Cytotoxic T cell (primary cell): ENCODE measurements around a stretch of chr10.

DNA sequence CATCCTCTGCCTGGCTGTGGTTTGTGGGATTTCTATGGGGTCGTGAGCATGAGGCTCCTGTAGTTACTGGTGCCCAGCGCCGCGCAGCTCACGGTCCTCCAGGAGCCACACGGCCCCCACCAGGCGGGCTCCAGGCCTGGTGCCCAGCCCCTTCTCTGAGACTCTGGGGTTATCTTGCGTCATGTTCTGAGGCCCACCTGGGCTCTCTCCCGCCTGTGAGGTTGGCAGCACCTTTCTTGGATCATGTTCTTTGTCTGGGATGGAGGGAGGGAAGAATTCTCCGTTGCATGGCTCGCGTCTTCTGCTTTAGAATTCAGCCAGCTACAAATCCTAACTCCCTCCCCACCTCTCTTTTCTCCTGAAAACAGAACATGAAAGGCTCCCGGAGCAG, 29.8 kb downstream of the PFKFB3 start:
- PRO-cap, 2 experiments, result no peak in any of the 2 experiments

GRCh38 chr10:6347374-6347974, 144.7 kb downstream of the PFKFB3 start:
- PRO-cap, 2 experiments, result peak in 2 of 2 experiments; most common plus-strand start chr10:6347891 (in 2); most common minus-strand start chr10:6347709 (in 1)

DNA sequence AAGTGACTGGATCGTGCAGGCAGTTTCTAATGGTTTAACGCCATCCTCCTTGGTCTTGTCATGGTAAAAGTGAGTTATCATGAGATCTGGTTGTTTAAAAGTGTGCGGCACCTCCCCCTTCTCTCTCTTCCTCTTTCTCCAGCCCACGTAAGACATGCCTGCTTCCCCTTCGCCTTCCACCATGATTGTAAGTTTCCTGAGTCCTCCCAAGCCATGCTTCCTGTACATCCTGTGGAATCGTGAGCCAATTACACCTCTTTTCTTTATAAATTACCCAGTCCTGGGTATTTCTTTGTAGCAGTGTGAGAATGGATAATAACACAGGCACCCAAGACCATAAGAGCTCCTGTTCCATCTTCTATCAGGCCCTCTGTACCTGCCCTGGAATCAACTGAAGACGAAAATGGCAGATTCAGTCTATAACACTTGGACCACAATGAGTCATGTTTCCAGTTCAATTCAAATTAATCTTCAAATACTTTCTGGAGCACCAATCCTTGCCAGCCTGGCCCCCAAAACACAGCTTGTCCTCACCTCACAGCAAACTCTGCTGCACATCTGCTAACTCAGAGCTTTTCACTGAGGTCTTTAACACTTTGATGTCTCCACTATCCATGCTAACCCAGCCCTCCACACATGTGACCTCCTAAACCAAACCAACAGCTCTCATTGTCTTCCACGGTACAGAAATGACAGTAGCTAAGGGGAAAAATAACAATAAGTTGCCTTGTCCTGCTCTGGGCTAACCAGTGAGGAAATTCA, 73.2 kb downstream of the SFMBT2 start:
- PRO-cap, 2 experiments, result no peak in any of the 2 experiments

- PRO-cap, 2 experiments, result no peak in any of the 2 experiments
These were observed 9.2 kb downstream of the SFMBT2 start for GRCh38 chr10:7401671-7402095.

GRCh38 chr10:7708153-7708934, 5.2 kb downstream of the ITIH2 start:
- PRO-cap, 2 experiments, result no peak in any of the 2 experiments

GRCh38 chr10:7789349-7789789, 1.4 kb downstream of the ATP5F1C start:
- PRO-cap, 2 experiments, result no peak in any of the 2 experiments

DNA sequence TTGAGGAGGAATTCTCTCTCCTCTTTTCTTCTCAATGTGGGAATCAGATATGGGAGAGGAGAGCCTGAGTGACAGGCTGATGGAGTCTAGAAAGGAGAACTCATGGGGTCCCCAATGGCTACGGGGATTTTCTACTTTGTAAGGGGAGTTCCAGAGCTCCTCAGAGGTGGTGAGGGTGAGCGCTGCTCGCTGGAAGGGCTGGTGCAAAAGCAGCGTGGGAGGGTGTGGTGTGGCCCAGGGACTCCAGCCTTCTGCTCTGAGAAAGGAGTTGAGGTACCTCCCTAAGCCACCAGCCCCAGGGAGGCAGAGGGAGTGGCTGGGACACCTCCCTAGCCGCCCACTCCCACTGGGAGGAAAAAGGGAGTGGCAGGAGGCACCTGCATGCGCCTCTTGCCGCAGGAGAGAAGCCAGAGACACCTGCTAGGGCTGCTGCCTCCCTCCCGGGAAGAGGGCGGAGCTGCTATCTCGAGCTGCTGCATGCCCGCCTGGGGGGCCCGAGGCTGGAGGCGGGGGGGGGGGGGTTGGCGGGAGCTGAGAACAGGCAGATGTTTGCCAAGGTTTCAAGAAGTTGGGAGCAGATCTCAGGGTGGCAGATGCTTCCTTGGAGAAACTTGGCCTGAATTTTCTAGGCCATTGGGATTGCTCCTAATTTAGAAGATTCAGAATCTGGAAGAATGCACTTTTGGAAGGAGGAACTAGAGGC, 48.6 kb downstream of the GATA3 start:
- PRO-cap, 2 experiments, result no peak in any of the 2 experiments

GRCh38 chr10:8275811-8276429, 221.4 kb downstream of the GATA3 start:
- PRO-cap, 2 experiments, result no peak in any of the 2 experiments

DNA sequence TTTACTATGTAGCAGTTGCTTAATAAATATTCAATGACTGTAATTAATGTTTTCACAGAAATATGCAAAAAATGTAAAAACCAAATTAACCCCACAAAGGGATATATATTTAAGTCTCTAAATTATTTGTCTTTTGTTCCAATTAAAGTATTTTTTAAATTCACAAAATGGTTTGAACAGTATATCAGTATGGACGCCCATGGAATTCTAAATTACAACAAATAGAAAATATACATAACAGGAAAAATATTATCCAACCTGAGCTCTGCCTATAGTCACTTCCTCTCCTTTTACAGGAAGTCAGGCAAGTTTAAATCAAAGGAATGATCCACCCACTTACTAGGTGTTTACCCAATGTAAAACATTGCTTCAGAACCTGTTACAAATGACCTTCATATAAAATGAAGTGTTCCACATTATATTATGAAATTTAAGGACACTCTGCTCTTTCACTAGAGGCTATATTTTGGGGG, 722.4 kb downstream of the GATA3 start:
- PRO-cap, 2 experiments, result no peak in any of the 2 experiments

DNA sequence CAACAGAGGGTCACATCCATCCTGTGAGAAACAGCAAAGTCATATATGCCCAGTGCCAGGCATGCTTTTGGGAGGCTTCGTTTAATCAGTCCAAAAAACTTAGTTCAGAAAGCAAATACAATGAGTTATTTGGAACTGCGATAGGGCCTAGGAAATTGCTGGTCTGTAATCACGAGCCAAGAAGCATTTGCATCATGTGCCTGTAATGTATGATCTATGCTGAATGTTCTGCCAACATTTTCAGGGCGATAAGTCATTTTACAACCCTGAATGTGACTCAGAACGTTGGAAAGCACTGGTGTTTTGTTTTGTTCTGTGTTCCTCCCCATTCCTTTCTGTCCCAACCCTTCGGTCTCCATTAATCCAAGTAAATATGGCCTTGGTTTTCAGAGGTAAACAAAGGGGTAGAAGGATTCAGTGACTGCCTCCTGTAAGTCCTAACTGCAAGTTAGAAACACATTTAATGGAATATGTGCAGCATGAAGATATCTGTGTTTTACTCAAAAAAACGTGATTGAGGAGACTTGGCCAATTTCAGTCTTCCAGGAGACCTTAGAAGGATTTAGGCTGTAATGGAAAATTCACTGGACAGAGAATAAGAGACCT, 411.8 kb upstream of the CELF2 start:
- PRO-cap, 2 experiments, result no peak in any of the 2 experiments

DNA sequence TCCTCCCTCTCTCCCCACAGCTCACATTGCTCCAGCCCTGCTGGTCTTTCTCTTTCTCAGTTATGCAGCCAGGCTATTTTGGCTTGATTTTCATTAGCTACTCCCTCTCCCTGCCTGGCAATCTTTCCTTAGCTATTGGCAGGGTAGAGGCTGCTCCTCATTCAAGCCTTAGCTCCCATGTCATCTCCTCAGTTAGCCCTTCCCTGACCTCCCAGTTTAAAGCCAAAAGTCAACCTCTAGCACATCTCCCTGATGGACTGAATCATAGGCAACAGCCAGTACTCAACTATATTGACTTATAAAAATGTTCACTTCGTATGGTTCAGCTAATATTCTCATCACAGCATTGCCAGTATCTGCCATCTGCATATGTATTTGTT, 214.3 kb upstream of the CELF2 start:
- PRO-cap, 2 experiments, result no peak in any of the 2 experiments

GRCh38 chr10:11018441-11018880, 789 bp downstream of the CELF2 start:
- PRO-cap, 2 experiments, result no peak in any of the 2 experiments

DNA sequence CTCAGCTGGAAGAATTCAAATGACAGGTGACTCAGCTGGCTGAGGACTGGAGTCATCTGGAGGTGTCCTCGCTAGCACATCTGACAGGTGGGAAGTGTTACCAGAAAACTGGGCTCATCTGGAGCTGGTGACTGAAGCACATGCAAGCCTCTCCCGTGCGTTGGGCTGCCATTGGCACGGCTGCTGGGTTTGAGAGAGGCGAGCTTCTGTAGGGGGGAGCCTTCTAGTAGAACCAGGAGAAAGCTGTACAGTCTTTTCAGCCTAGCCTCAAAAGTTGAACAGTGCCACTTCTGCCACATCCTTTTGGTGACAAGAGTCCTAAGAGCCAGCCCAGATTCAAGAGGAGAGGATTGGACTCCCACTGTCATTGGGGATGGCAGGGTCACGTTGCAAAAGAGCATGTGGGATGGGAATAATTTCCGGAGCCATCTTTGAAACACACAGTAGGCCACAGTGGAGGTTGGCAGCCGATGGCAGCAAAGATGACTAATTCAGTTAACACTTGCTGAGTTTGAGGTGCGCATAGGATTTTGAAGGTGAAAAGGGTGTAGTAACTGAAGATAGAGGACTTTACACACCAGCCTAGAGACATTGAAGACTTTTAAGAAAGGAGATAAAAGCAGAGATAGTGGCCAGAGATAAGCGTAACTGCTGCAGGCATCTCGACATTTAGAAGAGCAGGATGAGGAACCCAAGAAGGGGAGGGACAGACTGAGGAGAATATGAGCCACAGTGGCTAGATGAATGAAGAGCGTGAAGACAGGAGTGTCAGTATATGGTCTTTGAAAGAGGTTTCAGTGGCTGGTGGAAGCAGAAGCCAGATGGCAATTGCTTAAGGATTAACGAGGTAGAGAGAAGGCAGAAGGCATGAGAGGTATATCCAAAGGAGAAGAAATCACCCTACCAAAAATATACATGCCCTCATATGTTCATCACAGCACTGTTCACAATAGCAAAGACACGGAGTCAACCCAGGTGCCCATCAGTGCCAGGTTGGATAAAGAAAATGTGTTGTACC, 71.4 kb downstream of the CELF2 start:
- PRO-cap, 2 experiments, result no peak in any of the 2 experiments

GRCh38 chr10:11156520-11156995, 138.9 kb downstream of the CELF2 start:
- PRO-cap, 2 experiments, result peak in 1 of 2 experiments; most common plus-strand start chr10:11156739 (in 1)

- PRO-cap, 2 experiments, result peak in 1 of 2 experiments; most common plus-strand start chr10:11167317 (in 1); most common minus-strand start chr10:11167016 (in 1)
These were observed 149.4 kb downstream of the CELF2 start for GRCh38 chr10:11166777-11167810.

DNA sequence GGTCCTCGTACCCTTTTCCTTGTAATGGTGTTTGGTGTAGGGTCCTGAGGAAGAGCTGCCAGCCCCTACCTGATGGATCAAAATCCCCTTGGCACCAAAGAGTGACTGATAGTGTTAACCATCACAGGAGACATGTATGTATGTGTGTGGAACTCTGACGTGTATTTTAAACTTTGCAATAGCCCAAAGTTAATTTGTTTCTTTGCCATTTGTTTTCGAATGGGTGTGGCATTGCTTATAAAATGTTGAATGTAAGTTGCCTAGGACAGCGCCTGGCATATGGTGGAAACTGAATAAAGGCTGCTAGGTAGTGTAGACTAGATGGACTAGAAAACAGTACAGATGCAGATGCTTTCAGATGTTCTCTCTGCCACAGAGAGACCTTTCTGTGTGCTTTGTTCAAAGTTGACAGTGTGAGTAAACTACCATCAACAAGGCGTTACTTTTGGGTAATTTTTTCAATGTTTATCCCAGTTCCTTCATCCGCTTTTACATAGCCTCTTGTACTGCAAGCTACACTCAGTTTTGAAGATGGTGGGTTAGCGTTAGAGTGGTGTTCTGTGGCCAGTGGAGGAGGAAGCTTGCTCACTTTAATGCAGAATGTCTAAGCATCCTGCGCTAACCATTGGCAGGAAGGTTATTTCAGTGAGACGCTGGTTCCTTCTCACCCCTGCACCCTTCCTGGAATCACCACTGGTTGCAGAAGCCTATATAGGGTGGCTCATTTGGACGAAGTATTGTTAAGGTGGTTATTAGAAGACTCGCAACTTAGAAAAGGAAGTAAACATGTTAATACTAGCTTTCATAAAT, 158.9 kb downstream of the CELF2 start:
- PRO-cap, 2 experiments, result peak in 2 of 2 experiments; most common plus-strand start position 522 of the sequence (in 2); most common minus-strand start position 562 of the sequence (in 2)

- PRO-cap, 2 experiments, result no peak in any of the 2 experiments
These were observed 258.1 kb downstream of the CELF2 start for GRCh38 chr10:11275437-11276473.

DNA sequence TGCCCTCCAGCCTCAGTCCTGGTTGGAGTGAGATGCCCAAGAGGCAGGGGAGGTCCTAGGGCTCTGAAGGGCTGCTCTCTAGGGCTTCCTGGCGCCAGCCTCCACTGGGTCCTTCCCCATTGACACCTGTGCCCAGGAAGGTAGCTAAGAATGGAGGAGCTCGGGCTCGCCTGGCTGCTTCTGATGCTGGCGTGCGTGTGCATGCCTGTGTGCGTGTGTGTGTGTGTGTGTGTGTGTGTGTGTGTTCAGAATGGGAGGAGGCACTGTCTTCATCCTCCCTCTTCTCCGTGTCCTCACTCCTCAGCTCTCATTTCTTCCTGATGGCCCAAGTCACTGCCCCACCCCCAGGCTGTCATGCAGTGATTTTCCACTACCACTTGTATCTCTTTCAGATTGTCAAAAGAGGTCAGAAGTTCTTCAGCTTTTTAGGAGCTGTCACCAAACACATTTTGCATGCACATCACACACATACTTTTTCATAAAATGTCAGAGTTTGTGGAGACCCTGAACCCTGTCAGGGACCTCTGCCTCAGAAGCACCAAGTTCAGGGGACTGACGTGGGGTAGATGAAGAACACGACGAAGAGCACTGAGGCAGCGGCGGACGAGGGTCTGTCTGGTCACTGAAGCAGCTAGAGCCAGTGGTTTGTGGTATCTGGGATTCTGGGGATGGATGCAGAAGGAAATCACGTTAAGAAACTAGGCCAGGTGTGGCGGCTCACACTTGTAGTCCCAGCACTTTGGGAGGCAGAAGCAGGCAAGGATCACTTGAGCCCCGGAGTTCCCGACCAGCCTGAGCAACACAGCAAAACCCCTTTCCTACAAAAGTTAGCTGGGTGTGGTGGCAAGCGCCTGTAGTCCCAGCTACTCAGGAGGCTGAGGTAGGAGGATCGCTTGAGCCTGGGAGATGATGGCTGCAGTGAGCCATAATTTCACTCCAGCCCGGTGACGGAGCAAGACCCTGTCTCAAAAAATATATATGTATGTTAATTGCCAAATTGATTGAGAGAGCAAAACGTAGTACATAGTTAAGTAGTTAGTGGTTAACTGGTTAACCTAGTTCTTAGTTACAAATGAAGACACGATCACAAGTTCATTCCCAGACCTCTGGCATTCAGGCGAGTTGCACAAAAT, 263.5 kb downstream of the CELF2 start:
- PRO-cap, 2 experiments, result no peak in any of the 2 experiments

DNA sequence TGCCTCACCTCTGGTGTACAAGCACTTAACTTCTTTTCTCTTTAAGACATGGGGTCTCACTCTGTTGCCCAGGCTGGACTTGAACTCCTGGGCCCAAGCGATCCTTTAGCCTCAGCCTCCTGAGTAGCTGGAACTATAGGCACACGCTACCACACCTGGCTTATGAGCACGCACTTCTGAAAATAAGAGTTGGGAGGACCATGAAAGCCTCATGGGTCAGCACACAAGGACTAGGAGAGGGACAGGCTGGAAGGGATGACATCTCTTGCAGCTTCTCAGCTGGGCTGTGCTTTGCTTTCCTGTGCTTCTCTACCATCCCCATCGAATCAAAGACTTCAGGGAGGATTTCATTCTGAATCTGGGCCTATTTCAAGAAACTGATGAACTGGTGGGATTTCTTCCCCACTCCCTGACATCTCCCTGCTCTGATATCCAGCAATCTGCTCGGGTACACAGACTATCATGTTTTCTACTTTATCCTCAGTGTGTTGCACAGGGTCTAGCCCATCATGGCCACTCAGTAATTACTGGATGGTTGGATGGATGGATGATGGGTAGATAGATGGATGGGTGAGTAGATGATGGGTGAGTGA, 265.3 kb downstream of the CELF2 start:
- PRO-cap, 2 experiments, result no peak in any of the 2 experiments

GRCh38 chr10:11296477-11297688, 279.2 kb downstream of the CELF2 start:
- PRO-cap, 2 experiments, result peak in 1 of 2 experiments; most common plus-strand start chr10:11297200 (in 1)